Karpas-422 (cell line): Measurements from ENCODE around the genes HS6ST1 and FAM168B.

- PRO-cap: no peak
- RAMPAGE, long total RNA: no peak
These were observed 11.2 kb downstream of the GPR17 start for GRCh38 chr2:127656966-127657795.

DNA sequence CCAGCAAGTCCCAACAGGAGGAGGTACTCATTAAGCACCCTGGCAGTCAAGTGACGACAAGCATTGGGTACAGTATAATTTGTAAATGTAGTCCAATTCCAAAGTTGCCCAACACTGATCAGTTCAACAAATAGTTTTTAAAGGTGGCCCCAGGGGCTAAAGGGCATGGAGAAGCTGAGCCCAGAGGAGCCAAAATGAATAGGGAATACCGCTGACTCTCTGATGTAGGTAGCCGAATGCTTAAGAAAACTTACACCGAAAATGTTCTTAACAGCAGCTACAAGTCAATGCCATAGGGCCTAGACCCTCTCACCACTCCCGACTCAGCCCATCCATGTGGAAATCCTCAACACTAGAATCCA is 9.9 kb downstream of the LIMS2 start:
- PRO-cap: no peak
- RAMPAGE, long total RNA: no peak

GRCh38 chr2:127676049-127676360 is 675 bp upstream of the LIMS2 start:
- PRO-cap: no peak
- RAMPAGE, long total RNA: no peak

DNA sequence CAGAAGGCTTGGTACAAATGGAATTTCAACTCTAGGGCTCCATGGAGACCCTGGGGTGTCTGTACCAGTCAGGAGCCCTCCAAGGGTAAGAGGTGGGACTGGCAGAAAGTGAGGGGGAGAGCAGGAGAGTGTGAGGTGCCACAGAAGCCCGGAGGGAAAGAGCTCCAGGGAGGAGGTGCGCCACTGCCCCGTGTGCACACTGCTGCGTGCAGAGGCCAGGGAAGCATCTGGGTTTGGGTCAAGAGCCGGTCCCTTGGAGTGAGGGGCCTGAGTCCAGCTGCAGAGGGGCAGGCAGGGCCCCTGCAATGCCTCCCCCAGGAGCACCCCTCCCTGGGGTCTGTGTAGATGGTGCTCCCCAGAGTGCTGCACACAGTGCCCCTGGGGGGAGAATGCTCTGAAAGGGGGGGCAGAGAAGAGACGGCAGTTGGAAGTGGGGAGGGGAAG is 3.6 kb upstream of the LIMS2 start:
- PRO-cap: no peak
- RAMPAGE, long total RNA: no peak

DNA sequence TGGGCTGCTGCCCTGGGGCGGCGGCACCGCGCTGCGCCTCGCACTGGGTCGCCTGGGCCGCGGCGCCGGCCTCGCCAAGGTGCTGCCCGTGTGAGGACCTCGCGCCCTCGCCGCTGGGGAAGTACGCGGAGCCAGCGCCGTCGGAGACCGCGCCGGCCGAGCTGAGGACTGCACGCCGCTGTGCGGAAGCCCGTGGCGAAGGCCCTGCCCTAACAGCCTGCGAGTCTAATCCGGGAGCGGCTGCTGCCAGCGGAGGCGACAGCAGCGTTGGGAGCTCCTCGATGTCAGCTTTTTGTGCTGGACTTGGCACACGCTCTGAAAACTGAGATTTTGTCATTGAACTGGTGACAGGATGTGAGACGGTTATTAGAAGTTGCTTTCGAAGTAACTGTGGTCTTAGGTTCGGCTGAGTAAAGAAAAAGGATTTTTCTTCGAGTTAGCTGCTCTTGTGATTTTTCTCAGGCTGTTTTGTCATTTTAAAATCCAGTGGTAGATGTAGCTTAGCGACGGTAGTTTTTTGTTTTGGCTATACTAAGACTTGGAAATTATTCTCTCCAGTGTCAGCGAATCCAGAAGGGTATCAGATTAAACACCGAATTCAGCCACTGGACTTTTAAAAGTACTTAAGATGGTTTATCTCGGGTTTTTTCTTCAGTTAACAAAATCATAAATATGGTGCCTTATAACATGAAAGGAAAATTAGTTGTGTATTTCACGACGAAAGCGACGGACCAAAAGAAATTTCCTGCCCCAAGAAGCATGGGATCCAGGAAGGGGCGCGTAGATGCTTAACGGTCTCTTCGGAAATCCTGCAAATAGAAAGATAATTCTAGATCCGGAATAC is 1.0 kb downstream of the SFT2D3 start:
- PRO-cap: no peak
- RAMPAGE, long total RNA: no peak

DNA sequence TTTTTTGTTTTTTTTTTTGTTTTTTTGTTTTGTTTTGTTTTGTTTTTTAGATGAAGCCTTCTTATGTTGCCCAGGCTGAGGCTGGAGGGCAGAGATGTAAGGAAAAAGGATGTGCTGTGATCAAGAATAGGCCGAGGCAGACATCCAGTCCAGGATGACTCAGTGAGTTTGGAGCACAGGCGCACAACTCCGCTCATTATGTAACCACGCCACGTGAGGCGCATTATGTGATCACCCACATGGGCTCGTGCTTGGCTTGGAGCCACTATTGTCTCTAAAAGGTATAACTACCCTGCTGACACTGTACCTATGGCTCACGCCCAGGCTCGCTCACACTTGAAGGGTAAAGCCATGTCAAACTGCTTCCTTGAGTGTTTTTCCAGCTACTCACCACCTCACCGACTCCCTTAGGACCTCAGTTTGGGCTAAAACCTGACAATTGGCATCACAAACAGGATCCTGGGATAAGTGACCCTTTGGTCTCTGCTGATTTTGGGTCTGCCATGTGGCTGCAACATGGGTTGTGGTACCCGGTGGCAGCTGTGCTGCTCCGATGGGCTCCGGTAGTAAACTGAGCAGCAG is 19.9 kb upstream of the WDR33 start:
- PRO-cap: no peak
- RAMPAGE, long total RNA: no peak

DNA sequence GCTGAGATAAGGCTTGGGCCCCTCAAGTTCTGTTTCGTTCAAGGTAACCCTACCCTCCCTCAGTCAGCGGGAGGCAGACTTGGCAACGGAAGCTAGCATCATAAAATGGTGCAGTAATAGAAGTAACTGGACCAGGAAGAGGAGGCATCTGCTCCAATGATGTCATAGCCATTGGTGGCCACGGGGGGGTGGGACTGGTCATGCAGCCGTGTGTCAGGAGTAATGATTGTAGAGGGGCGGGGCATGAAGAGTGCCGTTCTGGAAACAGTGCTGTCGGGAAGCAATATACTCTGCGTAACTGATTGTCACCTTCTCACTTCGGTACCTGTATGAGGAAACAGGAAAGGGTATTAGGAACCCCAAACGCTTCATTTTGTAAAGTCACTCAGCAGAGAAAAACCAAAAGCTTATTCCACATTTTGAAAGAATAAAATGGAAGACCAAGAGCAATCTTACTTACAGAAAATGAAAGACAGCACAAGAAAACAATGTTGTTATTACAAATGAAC is 7.0 kb upstream of the POLR2D start:
- PRO-cap: no peak
- RAMPAGE, long total RNA: no peak

DNA sequence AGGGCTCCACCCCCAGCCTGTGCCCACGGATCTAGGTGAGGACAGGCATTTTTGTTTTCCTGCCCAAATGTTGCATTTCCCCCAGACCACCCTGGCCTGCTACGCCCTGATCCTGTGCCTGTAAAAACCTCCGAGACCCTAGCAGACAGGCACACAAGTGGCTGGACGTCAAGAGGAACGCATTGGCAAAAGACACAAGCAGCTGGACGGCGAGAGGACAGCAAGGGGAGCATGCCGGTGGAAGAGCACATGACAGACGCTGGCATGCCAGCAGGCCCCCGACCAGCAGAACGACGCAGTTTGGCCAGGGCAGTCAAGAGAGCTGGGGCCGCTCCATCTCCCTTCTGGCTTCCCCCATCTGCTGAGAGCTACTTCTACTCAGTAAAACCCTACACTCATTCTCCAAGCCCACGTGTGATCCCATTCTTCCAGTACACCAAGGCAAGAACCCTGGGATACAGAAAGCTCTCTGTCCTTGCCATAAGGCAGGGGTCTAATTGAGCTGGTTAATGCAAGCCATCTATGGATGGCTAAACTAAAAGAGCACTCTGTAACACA is 42.1 kb downstream of the SAP130 start:
- PRO-cap: no peak
- RAMPAGE, long total RNA: no peak

- PRO-cap: no peak
- RAMPAGE, long total RNA: no peak
These were observed 19.7 kb downstream of the SAP130 start for GRCh38 chr2:128008073-128008741.

DNA sequence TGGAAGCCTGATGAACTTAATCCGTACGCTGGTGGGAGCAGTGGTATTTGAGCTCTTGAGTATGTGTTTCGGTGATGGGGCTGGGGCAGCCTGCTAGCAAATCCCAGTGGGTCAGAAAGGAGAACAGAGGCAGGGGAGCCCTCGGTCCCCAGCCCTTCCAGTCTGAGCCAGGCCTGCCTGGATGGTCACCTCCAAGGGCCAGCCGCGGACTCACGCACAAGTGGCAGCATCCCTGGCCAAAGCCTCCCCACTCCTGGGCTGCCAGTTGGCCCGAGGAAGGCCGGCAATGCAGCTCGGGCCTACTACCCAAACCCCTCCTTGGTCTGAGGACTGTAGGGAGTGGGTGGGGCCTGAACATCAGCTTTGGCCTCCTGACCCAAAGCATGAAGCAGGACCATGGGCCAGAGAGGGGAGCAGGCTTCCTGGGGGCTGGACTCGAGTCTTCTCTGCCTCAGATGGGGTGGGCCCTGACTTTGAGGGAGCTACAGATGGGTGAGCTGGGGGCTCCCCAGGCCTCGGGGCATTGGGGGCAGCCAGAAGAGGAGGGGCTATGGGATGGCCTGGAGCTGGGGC is 51.4 kb downstream of the HS6ST1 start:
- PRO-cap: no peak
- RAMPAGE, long total RNA: no peak

- PRO-cap: no peak
- RAMPAGE, long total RNA: no peak
These were observed 37.0 kb downstream of the HS6ST1 start for GRCh38 chr2:128281423-128282377.

DNA sequence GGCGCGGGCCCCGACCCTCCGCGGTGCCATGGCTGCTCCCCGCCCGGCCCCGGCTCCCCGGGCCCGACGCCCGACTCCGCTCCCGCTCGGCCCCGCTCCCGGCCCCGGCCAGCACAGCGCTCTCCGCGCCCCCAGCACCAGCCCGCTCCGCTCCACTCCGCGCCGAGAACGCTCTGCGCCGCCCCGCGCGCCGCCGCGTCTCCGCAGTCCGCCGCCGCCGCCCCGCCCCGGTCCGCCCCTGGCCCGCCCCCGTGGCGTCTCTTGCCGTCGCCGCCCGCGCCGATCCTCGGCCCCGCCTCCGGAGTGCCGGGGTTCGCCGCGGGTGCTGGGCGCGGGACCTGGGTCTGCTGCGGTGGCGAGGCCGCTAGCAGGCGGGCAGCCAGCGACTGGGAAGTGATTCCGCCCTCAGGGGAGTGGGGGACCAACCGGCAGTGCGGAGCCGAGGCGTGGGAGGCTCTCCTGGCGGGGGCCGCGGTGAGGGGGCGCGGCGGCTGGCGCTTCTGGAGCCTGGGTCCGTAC is at the start of gene HS6ST1:
TSS of gene HS6ST1 (minus strand) at position 175 of the 519 bp plus-strand sequence.
- PRO-cap: unidirectional peak, minus-strand start at position 175 of the sequence
- RAMPAGE, long total RNA: no peak

- PRO-cap: no peak
- RAMPAGE, long total RNA: no peak
These were observed 277.1 kb upstream of the HS6ST1 start for GRCh38 chr2:128595668-128596206.

- PRO-cap: no peak
- RAMPAGE, long total RNA: no peak
These were observed 392.1 kb upstream of the RAB6C start for GRCh38 chr2:129587302-129587842.

- PRO-cap: no peak
- RAMPAGE, long total RNA: no peak
These were observed 9.6 kb downstream of the CCDC115 start for GRCh38 chr2:130332315-130332856.

DNA sequence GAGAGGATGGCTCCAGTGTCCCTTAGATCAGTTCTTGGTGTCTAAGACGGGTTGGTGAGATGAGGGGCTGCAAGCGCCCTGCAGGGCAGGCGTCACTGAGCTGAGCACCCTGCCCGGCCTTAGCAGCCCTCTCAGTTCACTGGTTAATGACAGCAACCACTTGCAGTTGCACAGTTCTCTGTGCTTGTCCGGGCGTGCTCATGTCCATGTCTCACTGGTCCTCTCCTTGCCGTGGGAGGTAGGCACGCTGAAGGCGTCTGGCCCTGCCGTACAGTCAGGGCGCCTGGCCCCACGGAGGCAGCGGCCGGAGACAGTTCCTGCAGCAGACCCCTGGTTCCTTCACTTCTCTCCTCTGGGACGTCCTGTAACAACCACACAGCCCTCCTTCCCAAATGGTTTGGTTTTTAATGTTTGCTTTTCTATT is 75.3 kb downstream of the ARHGEF4 start:
- PRO-cap: no peak
- RAMPAGE, long total RNA: no peak

- PRO-cap: no peak
- RAMPAGE, long total RNA: no peak
These were observed 85.7 kb downstream of the ARHGEF4 start for GRCh38 chr2:130922421-130922766.

DNA sequence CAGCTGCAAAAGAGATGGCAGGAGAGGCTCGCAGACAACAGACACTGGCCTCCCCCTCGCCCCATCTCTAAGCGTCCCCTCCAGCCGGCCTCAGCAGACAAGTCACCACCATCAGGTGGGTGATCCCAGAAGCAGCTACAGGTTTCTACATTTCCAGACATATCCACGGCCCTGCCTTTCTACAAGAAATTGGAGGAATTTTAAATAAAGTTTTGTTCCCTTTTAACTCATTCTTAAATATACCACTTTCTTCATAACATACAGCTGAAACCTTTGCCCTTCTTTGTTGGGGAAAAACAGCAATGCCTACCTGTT is 42.2 kb downstream of the FAM168B start:
- PRO-cap: no peak
- RAMPAGE, long total RNA: no peak

DNA sequence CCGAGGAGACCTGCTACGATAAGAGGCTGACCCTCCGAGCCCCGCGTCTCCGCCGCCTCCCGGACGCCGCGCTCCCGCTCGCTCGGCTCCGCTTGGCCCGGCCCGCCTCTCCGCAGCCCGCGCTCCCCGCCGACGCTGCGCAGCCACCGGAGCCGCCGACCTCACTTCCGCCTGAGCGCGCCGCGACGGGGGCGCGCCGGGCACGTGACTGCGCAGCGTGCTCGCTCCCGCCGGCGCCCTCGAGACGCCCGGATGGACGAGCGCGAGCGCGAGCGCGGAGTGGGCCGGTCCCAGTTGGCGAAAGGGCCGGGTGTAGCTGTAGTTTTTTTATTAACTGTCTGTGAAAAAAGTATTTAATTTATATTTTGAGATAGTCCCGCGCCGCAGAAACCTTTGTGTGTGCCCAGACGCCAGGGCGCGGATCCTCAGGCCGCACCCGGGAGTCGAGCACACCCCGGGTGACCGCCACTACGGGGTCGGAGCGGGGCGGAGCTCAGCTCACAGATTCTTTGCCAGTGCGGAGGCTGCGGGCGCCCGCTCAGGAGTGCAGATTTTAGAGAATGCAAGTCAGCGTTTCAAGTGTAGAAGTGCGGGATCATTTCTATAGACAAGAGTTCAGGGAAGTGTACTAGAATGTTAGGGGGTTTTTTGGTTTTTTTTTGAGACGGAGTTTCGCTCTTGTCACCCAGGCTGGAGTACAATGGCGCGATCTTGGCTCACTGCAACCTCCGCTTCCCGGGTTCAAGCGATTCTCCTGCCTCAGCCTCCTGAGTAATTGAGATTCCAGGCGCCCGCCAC is at the start of gene FAM168B:
TSS of gene FAM168B (minus strand) at position 160 of the 798 bp plus-strand sequence.
- PRO-cap: bidirectional peak, plus-strand start at position 269 of the sequence, minus-strand start at position 134 of the sequence; unidirectional peak, plus-strand start at position 503 of the sequence
- RAMPAGE, long total RNA: no peak

DNA sequence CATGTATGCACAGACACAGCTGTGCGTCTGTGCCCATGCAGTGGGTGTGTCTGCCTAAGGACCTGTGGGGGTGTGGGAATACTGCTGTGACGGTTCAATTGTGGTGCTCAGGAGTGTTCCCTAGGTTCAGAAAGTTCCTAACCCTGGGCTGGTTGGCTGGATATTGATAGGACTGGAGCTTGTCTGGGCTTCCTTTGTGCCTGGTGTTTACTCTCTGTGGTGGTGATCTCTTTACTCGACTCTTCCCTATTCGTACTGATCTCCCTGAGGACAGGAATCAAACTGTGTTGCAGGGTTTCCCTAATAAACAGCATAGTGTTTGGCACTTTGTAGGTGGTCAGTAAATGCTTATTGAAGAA is 1.3 kb downstream of the PLEKHB2 start:
- PRO-cap: no peak
- RAMPAGE, long total RNA: no peak